Airway epithelial cell (primary cell): ENCODE results near the genes DLX4, SGCA and COL1A1.

GRCh38 chr17:49659472-49659729 lies 18.5 kb downstream of the SPOP start:
- RAMPAGE, long total RNA = no peak

- RAMPAGE, long total RNA = no peak
These were observed 9.4 kb downstream of the SLC35B1 start for GRCh38 chr17:49697925-49699127.

DNA sequence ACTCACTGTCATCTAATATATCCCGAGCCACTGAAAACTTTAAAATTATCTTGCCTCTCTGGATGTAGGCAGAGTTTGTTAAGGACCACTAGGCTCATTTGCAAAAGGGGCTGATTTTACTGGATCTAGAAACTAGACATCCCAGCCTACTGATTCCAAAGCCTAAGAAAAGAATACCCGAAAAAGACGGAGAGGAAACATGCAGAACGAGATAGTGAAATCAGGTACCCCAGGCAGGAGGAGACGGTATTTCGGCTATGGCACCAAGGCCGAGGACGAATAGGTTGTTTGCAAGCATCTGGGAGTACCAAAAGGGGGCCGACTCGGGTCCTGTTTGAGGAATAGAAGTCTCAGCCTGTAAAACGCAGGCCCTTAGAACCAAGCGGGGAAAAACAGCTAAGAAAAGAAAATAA lies 643 bp downstream of the SLC35B1 start:
- RAMPAGE, long total RNA = no peak

DNA sequence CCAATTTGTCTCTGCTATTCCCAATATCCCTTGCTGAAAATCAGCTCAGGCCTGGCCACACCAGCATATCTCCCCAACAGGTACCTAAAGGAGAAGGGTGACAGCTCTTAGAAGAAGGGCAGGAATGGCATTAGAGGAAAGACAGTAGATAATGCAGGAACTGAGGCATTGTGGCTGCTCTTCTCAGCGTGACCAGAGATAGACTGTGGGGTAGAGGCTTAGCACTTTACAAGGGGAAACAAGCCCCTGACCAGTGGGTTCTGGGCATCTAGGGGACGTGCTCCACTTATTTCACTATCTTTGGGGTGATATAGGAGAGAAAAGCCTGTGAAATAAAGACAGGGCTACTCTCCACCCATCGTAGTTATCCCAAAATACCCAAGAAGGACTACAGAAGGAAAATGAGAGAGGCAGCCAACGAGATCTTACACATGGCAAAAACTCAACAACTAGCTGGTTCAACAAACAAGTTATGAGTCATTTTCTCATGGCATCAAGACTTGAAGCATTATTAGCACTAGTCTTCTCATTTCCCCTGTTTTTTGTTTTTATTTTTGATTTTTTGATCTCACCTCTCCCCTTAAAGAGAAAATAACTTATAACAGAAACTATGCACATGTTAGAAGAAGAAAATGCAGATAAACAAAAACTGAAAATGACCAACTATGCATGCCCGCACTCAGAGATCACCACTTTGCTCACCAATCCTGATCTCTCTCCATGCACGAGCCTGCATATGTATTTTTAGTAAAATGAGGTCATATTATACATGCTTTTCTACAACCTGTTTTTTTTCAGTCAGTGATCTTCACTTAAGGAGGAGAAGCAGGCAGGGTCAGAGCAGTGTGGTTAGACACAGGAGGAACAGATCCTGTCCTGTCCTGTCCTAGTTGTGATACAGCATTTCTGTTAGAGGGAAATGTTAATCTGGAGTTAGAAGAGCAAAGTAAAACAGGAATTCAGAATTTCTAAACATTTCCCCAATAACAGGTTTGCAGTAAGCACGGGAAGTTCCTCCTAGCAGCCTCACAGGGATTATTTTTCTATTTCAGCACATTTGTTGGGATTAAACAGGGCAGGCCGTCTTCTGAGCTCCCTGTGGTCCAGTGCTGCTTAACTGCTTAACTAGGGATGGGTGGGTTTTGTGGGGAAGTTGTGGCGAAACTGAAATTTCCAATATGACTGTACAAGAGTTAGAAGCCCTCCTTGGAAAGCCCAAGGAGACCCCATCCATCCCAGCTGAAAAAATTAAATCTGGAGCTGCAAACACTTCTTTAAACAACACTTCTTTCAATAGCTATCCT lies 22.7 kb downstream of the FAM117A start:
- RAMPAGE, long total RNA = no peak

DNA sequence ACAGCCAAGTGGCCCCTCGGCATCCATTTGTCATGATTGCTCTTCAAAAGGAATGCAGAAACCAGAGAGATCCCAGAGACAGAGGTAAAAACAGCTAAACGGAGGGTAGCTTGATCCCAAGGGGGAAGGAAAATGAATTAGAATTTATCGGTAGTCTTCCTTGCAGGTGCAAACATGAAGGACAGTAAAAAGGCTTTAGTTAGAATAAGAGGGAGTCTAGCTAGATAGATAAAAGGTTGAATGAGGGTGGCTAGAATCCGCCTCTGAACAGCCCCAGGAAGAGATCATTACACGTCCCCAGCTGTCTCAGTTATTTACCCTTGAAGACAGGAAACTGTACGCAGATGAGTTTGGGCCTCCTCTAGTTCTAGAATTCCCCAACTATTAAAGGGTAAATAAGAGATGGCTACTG lies 17.3 kb downstream of the FAM117A start:
- RAMPAGE, long total RNA = no peak

- RAMPAGE, long total RNA = no peak
These were observed 196 bp upstream of the KAT7 start for GRCh38 chr17:49788343-49788626.

DNA sequence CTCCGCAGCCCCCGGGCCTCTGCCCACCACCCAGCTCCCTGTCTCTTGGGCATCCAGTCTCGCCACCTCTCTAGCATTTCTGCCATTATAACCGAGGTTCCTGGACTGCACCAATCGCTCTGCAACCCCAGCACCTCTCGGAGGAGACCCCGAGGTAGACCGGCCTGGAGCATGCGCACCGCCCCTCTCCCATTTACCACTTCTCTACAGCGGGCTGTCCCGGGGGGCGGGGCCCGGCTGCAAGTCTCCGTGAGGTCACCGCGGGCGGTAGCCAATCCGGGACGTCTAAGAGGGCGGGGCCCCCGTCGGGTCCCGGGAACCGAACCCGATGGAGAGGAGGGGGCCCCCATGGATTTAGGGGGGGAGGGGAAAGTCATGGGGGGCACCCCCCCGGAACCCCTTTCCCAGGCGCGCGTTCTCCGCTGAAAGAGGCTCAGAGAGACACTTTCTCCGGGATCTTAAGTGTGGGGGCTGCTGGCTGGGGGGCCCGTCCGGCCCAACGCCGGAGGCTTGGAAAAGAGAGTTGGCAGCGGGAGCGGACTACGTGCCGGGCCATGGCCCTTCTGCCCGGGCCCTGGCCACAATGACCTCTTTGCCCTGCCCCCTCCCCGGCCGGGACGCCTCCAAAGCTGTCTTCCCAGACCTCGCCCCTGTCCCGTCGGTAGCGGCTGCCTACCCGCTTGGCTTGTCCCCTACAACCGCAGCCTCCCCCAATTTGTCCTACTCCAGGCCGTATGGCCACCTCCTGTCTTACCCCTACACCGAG lies at the start of gene DLX4:
DLX4 (plus strand) TSS at position 305 of the 766 bp plus-strand sequence.
- RAMPAGE, long total RNA = no peak

DNA sequence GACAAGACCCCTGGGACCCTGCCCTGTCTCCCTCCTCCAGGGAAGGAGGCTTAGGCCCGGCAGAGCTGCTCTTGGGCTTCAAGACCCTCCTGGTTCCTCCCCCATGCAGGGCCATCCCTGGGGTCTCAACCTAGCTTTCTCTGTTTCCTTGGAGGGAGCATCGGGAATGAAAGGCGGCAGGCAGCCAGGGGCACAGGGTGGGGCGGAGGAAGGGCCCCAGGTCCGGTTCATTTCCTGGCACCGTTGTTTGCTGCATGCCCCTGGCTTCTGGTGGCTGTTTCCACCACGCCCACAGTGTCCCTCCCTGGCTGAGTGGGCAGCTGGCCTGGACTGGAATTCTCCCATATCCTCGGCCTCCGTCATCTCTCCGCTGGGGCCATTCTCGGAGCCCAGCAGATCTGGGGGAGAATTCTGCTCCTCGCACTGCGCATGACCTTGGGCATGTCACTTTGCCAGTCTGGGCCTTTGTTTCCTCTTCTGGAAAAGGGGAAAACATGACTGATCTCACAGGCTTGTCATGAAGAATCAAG lies 12.2 kb upstream of the ITGA3 start:
- RAMPAGE, long total RNA = no peak

- RAMPAGE, long total RNA = no peak
These were observed 6.4 kb downstream of the ITGA3 start for GRCh38 chr17:50062167-50062889.

DNA sequence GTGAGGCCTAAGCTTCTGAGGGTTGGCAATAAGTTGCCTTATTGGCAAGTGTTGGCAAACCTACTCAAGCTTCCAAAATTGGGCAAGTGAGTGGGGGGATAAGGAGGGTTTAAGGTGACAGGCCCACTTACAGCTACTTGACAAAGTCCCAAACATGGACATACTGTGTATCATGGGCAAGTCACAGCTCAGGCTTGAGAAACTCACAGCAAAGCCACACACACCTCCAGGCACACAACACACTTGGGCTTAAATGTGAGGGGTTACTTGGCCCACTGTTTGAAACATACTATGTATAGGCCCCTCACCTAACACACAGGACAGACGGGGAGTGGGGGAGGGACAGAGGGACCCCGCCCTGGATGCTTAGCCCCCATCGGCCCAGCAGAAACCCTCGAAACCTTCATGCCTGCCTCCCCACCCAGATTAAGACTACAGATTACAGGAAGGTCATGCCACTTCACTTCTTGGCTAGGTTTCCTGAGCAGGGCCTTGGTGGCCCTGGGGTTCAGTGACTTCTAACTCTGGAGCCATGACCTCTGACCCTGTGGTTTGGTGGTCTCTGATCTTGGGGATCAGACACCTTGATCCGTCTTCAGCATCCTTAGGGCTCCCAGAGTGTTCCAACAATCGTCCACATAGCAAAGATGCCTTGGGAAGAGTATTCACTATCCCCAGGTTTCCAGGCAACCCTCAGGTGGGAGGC lies 2.2 kb upstream of the SAMD14 start:
- RAMPAGE, long total RNA = no peak

DNA sequence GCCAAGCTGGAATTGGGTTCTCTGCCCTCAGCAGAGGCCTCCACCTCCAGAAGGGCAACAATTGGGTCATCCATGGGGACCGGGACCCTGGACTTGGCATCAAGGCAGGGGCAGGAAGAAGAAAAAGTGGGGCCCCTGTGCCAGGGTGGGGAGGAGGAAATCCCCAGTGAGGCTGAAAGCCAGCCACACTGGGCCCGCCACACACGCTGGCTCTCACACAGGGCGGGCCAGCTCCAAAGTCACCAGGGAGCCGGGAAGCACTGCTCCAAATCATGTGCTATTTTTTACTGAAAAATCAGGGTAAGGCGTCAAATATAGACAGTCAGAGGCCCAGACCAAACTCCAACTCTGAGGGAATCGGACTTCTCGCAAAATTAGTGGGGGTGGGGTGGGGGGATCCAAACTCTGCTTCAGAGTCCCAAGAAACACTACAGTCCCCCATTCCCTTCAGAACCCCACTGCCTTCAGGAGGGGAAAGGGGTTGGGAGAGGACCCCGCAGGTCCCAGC lies 3.1 kb downstream of the PPP1R9B start:
- RAMPAGE, long total RNA = no peak

- RAMPAGE, long total RNA = no peak
These were observed 4.7 kb upstream of the PPP1R9B start for GRCh38 chr17:50154942-50155751.

DNA sequence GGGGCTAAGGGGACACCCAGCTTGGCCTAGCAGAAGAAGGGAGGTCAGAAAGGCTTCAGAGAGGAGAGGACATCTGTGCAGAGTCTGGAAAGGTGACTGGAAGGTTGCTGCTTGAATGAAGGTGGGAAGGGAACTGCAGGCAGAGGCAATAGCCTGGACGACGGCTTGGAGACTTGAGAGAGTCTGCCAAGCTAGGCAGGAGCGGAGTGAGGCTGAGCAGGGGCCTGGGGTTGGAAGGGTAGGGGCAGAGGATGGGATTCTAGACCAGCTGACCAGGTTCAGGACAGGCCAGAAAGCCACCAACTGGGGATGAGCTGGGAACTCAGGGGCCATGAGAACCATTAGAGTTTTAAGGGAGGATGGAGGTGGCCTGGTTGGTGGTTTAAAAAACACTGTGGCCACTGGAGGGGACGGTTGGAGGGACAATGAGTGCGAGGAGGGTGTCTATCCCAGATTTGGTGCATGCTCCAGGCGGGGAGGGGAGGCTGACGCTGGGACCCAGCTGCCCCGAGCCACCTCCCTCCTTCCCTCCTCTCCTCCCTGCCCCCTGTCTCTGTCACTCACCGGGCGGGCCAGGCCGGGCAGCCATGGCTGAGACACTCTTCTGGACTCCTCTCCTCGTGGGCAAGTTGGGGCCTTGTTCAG lies at the start of gene SGCA:
SGCA (plus strand) TSS at position 552 of the 645 bp plus-strand sequence.
- RAMPAGE, long total RNA = no peak

DNA sequence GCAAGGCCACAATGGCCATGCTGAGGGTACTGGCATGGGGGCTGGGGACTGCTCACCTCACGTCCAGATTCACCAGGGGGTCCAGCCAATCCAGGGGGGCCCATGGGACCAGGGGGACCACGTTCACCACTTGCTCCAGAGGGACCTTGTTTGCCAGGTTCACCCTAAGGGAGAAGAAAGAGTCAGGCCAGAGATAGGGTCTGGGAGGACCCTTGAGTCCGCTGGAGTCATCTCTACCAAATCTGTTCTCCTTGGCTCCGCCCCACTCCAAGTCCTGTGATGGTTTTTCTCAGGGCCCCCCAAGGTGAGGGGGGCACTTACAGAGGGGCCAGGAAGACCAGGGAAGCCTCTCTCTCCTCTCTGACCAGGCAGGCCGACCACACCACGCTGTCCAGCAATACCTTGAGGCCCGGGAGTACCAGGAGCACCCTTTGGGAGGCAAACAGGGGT lies 12.6 kb downstream of the COL1A1 start:
- RAMPAGE, long total RNA = no peak

DNA sequence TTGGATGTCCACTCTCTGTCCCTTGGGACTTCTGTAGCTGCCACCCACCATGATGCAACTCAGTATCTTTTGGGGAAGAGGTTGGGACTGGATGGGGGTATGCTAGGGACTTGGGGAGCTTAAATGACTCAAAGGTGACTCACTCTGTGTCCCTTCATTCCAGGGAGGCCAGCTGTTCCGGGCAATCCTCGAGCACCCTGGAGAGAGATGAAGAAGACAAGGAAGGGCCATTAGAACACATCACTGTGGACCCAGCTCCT lies 4.6 kb downstream of the COL1A1 start:
- RAMPAGE, long total RNA = no peak

- RAMPAGE, long total RNA = start-site peak on the minus strand at chr17:50201628-50201635, 2,012 and 370 reads in 2 replicates
These were observed at the start of gene COL1A1 for GRCh38 chr17:50200634-50201717. Gene COL1A1, minus strand, starts transcription at chr17:50201631.

- RAMPAGE, long total RNA = no peak
These were observed 4.0 kb upstream of the COL1A1 start for GRCh38 chr17:50205347-50205922.

DNA sequence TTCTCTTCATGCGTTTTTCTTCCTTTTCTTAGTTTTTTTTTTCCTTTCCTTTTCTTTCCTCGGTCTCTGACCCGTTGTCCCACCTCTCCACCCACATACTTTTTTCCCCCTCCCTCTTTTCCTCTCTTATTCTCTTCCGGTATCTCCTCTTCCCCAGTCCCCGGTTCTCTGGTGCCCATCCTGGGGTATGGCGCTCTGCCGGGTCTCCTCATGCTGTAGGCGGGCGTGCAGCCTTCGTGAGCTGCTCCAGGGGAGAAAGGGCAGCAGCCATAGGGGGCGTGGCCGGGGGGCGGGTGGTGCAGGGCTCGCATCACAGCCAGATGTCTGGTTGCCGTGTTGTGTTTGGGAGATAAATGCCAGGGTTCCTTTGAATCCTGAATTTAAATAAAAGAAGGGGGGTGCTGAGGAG lies 5.4 kb upstream of the COL1A1 start:
- RAMPAGE, long total RNA = no peak

DNA sequence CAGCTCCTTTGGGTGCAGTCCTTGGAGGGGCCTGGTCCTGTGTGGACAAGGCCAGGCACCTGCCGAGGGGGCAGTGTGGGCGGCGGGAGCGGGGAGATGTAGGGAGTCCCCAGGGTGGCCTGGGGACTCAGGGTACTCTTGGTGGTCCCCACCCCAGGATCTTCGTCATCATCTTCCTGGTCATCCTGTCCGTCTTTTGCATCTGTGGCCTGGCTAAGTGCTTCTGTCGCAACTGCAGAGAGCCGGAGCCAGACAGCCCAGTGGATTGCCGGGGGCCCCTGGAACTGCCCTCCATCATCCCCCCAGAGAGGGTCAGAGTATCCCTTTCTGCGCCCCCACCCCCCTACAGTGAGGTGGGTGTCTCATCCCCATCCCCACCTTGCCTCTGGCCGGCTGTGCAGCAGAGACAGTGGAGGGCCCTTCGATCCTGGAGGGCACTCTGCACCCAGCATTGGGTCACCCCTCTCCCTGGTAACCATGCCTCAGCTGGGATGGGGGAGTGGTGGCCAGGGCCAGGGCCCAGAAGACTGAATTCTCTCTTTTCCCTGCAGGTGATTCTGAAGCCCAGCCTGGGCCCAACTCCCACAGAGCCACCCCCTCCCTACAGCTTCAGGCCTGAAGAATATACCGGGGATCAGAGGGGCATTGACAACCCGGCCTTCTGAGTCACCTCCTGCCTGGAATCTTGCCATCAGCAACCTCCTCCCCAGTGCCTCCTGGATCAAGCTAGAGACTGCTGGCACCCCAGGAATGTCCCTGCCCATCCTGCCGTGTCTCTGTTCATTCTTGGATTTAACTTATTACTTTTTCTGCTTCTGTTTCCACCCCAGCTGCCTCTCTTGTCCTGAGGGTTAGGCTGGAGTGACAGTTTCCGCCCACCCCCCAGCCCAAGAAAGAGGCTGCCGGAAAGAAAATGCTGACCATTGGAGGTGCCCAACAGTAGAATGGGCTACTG lies 4.7 kb downstream of the TMEM92 start:
- RAMPAGE, long total RNA = no peak

DNA sequence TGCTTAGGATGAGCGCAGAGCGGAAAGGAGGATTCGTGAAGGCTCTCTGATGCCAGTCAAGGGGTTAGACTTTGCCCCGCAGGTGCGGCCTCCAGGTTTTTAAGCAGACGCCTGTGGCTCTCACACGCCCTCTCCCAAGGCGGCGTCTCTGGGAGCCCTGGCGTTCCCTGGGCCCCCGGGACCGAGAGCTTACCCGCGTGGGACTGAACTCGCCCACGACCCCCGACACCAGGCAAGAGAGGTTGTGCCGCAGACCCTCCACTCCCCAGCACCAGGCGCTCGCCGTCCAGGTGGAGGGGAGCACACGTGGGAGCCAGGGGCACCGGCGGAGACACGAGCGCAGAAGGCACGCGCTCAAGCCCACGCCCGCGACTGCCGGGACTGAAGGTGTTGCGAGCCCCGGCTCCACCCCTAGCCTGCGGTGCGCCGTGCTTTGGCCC lies 354 bp upstream of the XYLT2 start:
- RAMPAGE, long total RNA = no peak